ENCODE measurements around the gene ZNF326.

DNA sequence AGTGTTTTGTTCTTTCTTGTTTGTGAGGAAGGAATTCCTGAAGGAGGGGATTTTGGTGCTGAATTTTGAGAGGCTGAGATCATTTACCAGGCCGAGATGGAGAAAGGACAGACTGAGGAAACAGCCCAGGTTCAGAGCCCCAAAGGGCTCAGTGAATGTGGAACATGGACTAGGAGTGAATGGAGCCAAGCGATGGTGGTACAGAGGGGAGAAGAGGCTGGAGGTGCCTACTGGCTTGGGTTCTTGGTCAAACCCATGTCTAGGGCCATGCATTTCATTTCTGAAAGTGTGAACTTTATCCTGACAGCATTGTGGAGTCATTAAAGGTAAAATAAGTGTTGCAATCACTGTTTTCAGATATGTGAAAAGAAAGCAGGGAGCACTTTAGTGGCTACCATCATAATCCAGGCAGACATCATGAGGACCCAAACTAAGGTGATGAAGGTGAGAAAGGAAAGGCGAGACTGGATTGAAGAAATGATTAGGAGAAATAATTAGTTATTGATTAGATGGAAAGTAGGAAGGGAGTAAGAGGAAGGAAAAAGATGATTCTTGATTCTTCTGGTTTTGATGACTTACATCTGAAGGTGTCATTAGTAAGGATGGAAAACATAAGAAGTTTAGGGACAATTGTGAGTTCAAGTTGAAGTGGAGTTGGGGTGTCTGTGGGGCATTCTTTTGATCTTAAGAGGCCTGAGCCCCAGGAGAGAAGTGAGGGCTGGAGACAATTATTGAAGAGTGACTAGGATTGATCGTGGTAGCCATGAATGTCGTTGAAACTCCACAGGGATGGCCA lies 32.0 kb downstream of the LRRC8D start:
- PRO-cap, 3 experiments, result no peak in any of the 3 experiments
- RRBS, result no CpG with 5 or more reads among the region's 5 CpGs

DNA sequence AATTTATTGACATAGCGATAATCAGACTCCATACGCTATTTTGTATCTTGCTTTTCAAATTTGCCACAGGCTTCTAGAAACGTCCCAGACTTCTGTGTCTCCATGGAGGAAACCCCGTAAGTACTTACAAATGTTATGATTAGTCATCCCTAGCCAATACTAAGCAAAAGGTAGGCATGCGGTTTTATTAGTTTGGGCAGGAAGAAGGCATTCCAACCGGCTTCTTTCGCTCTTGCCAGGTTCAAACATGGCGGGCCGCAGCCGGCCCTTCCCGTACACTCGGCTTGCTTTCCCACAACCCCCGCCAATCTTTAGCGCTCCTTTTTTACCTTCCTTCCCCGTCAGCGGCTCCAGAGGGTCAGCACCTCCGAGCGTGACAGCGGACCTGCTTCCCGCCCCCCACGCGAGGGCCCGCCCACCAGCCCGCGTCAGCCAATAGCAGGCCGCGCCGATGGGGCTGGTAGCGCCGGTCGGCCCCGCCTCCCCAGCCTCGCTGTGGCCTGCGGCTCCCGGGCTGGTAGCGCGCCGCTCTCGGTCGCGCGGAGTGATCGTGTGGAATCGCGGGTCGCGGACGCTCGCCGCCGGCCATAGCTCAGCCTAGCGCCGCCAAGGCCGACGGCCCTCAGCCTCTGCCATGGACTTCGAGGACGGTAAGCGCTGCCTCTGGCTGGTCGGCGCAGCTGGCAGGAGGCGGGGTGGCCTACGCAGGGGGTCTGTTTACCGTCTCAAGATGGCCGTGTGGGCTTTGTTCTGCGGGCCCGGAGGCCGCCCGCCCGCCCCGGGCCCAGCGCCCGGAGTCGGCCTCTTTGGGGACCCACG lies at the start of gene ZNF326:
ZNF326 (plus strand) TSS at position 487 of the 819 bp plus-strand sequence.
- PRO-cap, 3 experiments, result peak in 3 of 3 experiments; most common plus-strand start position 545 of the sequence (in 2); most common minus-strand start position 284 of the sequence (in 1)
- RRBS, result 1% methylated on average over 25 of the region's 74 CpGs

- PRO-cap, 3 experiments, result no peak in any of the 3 experiments
- RRBS, result no CpG with 5 or more reads among the region's 3 CpGs
These were observed 27.2 kb downstream of the ZNF326 start for GRCh38 chr1:90022074-90022469.

- PRO-cap, 3 experiments, result no peak in any of the 3 experiments
- RRBS, result 4% methylated on average over 8 of the region's 42 CpGs
These were observed 10.2 kb downstream of the BARHL2 start for GRCh38 chr1:90706776-90707351.

GRCh38 chr1:90748876-90749335 lies 31.8 kb upstream of the BARHL2 start:
- PRO-cap, 3 experiments, result no peak in any of the 3 experiments
- RRBS, result no CpG with 5 or more reads among the region's 1 CpG

DNA sequence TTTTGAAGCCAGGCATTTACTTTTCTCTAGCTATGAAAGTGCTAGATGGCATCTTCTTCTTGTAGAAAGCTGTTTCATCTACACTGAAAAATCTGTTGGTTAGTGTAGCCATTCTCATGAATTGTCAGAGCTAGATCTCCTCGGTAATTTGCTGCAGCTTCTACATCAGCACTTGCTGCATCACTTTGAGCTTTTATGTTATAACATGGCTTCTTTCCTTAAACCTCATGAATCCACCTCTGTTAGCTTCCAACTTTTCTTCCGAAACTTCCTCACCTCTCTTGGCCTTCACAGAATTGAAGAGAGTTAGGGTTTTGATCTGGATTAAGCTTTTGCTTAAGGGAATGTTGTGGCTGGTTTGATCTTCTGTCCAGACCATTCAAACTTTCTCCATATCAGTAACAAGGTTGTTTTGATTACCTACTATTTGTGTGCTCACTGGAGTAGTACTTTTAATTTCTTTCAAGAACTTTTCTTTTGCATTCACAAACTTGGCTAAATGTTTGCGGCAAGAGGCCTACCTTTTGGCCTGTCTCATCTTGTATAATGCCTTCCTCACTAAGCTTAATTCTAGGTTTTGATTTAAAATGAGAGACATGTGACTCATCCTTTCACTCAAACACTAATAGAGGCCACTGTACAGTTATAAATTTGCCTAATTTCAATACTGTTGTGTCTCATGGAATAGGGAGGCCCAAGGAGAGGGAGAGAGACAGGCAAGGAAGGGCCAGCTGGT lies 66.3 kb downstream of the ZNF644 start:
- PRO-cap, 3 experiments, result no peak in any of the 3 experiments
- RRBS, result no CpG with 5 or more reads among the region's 3 CpGs

GRCh38 chr1:91013350-91014106 lies 8.3 kb downstream of the ZNF644 start:
- PRO-cap, 3 experiments, result no peak in any of the 3 experiments
- RRBS, result no CpG with 5 or more reads among the region's 2 CpGs

DNA sequence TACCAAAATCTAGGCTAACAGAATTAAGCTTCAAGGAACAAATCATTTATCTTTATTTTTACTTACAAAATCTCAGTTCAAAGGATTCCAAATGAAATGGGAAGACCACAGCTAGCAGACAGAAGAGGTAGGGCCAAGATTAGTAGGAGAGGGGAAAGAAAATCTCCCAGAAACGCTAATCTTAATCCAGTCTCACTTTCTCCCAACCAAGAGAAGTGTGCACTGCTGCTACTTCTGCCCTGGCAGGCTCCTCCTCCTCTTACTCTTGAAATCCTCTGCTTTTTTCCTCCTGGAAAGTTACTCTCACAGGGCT lies 4.6 kb downstream of the ZNF644 start:
- PRO-cap, 3 experiments, result no peak in any of the 3 experiments
- RRBS, result no CpG with 5 or more reads among the region's 1 CpG

DNA sequence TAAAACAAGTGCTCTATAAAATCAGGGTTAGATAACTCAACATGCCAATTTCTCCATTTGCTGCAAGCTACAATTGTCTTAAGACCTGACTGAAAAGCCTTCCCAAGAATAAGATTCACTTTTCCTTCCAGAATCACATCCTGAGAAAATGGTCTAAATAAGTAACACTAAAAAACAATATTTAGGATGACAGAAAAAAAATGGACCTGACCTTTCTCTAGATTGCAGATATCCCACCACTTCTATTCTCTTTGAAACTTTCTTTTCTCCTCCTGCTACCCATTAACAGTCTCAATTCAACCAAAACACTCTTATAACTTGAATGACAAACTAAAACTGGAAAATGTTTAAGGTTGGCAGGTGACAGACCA lies 3.3 kb downstream of the ZNF644 start:
- PRO-cap, 3 experiments, result no peak in any of the 3 experiments

- PRO-cap, 3 experiments, result no peak in any of the 3 experiments
- RRBS, result no CpG with 5 or more reads among the region's 4 CpGs
These were observed 107.6 kb upstream of the ZNF644 start for GRCh38 chr1:91129405-91129937.

GRCh38 chr1:91583012-91583468 lies 82.4 kb downstream of the CDC7 start:
- PRO-cap, 3 experiments, result no peak in any of the 3 experiments
- RRBS, result no CpG with 5 or more reads among the region's 7 CpGs

GRCh38 chr1:91606536-91607317 lies 106.1 kb downstream of the CDC7 start:
- PRO-cap, 3 experiments, result no peak in any of the 3 experiments
- RRBS, result no CpG with 5 or more reads among the region's 7 CpGs

- PRO-cap, 3 experiments, result no peak in any of the 3 experiments
- RRBS, result no CpG with 5 or more reads among the region's 6 CpGs
These were observed 189.0 kb downstream of the CDC7 start for GRCh38 chr1:91689636-91690088.

GRCh38 chr1:91725855-91726662 lies 159.9 kb downstream of the TGFBR3 start:
- PRO-cap, 3 experiments, result peak in 2 of 3 experiments; most common plus-strand start chr1:91726089 (in 1); most common minus-strand start chr1:91725943 (in 1)
- RRBS, result no CpG with 5 or more reads among the region's 7 CpGs

DNA sequence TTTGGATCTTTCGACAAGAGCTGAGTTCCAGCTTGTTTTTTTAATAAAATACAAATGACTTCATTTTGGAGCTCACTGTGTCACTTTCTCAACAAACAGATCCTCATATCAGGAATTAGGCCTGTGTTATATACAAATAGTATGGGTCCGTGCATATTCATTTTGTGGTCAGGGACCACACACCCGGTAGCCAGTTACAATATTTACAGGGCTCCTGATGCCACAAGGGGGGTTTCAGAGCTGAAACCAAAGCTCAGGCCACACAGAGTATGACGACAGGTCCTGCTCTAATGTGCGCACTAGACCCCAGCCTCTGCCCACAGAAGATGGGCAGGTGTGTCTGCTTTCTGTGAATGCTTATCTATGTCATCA lies 127.9 kb downstream of the TGFBR3 start:
- PRO-cap, 3 experiments, result no peak in any of the 3 experiments
- RRBS, result no CpG with 5 or more reads among the region's 5 CpGs

GRCh38 chr1:91792039-91792443 lies 93.9 kb downstream of the TGFBR3 start:
- PRO-cap, 3 experiments, result no peak in any of the 3 experiments
- RRBS, result no CpG with 5 or more reads among the region's 3 CpGs

DNA sequence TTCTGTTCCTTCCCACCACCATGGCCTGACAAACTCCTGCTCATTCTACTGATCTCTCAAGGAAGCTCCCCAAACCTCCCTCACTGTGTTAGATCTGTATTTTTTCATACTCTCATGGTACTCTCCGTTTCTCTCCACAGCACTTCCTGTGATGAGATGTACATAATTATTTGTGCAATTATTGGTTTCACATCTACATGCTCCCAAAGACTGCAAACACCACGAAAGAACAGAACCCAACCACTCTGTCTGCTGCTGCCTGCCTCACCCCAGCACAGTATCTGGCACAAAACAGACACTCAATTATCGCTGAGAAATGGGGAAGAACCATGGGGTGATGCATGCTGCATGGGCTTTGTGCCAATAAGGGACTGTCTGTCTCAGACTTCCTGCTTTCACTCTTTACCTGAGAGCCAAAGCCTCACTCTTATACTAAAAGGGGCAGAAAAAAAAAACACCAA lies 82.2 kb downstream of the TGFBR3 start:
- PRO-cap, 3 experiments, result no peak in any of the 3 experiments
- RRBS, result no CpG with 5 or more reads among the region's 3 CpGs

GRCh38 chr1:91863941-91864443 lies 22.0 kb downstream of the TGFBR3 start:
- PRO-cap, 3 experiments, result no peak in any of the 3 experiments
- RRBS, result no CpG with 5 or more reads among the region's 6 CpGs

DNA sequence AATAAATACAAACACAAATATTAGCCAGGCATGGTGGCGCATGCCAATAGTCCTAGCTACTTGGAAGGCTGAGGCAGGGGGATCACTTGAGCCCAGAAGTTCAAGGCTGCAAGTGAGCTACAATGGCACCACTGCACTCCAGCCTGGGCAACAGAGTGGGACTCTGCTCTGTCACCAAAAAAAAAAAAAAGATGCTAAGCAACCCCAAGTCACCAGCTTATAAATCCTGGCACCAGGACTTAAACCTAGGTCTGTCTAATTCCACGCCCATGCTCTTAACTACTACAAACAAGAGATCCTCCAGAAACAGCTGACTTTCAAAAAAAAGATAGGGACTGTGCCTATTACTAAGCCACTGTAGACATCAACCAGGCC lies 15.1 kb downstream of the TGFBR3 start:
- PRO-cap, 3 experiments, result no peak in any of the 3 experiments
- RRBS, result no CpG with 5 or more reads among the region's 2 CpGs

DNA sequence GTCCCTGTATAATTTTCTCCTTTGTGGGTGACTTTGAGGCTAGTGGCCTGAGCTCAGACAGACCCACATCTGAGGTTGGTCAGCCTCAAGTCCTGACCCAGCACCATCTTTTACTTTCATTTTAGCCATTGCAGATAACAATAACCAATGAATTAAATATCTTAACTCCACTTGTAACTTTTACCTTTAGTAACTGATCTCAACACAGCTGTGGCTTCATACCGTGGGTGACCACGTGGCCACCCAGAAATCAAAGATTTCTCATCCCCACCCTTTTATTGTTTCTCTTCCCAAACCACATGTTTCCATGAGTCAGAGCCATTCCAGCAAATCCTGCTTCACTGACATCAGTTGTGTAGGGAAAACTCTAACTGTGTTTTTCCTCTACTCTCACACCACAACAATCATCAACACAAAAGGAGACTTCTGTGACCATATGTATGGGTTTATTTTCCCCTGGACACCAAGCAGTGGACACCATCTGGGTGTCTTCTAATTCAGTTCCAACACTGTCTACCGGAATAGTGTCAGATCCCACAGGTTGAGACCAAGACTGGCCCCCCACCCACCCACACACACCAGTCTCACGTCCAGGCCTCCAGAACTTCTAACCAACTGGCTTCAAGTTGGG lies 25.0 kb upstream of the BRDT start:
- PRO-cap, 3 experiments, result no peak in any of the 3 experiments
- RRBS, result no CpG with 5 or more reads among the region's 4 CpGs

All from breast (tissue), 4 donors.